Umbilical cord (tissue), 2 donors: ENCODE results near the genes C1QTNF3, AGXT2 and NIPBL.

DNA sequence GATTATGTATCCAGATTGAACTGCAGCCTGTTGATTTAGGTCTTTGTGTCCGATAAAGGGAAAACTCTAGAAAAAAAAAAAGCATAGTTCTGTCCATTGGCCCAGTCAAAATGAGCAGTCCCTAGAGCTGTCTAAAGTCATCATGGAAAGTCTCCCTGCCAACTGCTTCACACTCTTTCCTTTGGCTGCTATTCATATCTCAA lies 149.7 kb upstream of the TARS1 start:
- RAMPAGE, long total RNA, result no peak

GRCh38 chr5:33812727-33813183 lies 79.0 kb downstream of the ADAMTS12 start:
- RAMPAGE, long total RNA, result no peak

DNA sequence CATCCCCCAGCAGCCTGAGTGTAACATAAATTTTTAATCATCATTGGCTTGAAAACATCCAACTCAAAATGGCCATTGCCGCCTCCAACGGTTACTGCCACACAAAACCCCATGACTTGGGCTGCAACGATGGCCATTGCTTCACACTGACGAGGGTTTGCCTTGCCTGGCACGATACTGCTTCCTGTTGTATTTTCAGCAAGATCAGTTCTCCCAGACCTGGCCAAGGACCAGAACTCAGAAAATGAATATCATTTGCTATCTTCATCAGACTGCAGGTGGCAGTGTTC lies 10.6 kb downstream of the AMACR start:
- RAMPAGE, long total RNA, result no peak

- RAMPAGE, long total RNA, result no peak
Measured at GRCh38 chr5:34042555-34043545, at the start of gene C1QTNF3. TSS of gene C1QTNF3 (minus strand) at chr5:34043213.

DNA sequence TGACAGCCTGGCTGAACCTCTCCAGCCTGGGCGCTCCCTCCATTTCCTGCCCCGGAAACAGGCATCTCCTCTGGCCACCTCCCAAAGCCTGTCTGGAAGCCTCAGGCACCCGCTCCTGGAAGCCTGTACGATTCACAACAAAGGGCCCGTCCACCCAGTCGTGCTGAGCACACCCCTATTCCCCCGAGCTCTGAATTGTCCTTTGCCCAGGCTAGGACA lies 138.2 kb upstream of the C1QTNF3 start:
- RAMPAGE, long total RNA, result no peak

DNA sequence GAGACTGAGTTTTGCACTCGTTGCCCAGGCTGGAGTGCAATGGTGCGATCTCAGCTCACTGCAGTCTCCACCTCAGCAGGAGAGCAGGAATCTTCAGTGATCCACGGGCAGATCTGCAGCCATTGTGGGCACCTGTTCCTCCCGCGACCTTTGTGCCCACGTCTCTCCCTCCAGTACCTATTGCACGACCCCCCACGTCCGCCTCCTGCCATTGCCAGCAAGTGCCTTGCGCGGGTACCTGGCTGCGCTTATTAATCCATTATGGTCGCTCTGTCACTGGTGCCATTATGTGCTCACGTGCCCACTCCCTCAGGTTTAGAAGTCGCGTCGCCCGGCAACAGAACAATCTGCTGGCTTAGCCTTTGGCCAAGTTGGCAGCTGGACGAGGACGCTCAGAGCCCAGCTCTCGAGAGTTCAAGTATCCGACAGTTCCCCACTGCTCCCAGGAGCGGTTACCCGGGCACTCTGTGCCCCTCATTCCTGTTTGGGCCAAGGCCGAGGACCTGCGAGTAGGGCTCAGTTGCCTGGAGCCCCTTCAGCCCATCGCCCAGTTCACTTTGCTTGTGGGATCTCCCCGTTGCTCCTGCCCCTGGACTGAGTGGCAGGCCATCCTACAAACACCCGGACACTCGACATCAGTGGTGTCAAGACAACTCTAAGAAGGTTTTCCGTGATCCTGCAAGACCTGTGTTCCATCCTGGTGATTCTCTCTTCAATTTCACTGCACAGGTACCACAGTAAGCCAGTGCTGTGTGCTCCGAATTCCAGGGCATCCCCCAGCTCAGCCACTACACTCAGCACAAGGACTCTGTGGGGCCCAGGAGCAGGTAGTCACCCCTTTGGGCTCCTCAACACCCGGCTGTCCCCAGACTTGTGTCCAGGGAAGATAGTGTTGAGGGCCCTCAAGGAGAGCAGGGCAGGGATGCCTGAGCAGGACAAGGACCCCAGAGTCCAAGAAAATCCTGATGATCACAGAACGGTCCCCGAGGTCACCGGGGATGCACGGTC lies 146.5 kb upstream of the C1QTNF3 start:
- RAMPAGE, long total RNA, result no peak

DNA sequence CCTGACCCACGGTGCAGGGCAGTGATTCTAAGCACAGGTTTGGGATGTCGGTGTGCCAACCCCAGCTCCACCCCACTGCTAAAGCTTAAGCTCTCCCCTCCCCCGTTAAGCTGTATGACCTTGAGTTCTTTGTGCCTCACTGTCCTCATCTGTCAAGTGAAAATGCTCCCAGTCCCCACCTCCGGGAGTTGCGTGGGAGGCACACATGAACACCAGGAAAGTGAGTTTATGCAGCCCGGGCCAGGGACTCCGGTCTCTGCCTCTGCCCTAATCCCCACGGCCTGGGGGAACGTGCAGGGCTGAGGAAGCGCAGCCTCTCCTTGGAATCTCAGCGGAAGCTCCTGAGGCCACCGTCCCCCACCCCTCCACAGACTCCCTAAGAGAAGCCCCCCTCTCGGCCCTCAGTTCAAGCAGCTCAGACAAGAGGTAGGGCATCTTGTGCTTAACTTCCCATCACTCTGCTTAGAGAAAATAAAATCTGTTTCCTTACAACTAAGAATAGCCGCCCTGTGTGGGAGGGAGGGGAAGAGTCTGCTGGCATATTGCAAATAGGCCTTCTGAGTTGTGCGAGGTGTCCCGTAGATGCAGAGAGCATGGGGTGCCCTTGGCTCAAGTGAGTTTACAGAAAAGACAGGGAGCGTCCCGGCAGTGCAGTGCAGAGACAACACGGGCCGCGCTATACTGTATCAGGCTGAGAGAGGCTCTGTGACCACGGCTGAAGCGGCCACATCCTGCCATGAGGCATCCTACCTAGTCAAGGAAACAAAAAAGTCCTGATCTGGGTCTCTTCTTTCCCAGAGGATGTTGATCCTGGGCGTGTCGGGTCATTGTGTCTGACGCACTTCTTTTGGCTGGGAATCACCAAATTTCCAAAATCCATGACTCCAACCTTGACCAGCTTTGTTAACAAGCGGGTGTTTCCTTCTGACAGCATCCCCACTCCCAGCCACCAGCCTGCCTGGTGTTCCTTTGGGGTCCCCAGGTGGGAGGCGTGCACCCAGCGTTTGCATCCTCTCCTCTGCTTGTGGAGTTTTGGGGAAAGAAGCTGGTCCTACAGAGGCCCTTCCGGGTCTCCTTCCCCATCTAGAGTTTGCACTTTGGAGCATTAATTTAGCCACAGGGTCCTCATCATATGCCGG lies 91.7 kb upstream of the RAI14 start:
- RAMPAGE, long total RNA, result no peak

- RAMPAGE, long total RNA, result no peak
Measured at GRCh38 chr5:34598200-34598711, 57.9 kb upstream of the RAI14 start.

DNA sequence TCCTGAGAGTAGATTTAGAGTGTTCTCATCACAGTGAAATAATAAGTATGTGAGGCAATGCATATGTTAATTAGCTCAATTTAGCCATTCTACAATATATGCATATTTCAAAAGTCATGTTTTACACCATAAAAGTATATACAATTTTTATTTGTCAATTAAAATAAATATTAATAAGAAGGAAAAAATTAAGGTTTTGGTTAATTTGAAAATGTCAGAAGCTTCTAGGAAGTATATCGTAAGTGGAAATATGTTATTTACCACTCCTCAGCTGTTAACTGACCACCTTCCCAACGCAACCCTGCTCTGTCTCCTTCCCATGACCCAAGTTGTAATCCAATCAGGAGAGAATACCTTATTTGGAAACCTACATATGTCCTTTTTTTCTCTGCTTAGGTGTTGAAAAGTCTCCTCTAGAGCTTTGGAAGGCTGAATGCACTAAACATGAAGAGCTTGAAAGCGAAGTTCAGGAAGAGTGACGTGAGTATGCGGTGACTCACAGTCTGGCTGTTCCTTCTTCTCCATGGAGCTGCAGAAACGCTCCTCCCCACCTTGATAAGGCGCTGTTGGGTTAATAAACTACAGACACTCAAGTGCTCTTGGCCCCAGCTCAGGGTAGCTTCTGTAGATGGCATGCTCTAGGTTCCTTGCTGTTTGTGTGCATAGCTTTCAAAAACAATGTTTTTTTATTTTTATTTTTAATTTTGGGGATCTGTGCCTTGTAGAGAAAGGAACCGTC lies 30.5 kb downstream of the RAI14 start:
- RAMPAGE, long total RNA, result no peak

GRCh38 chr5:35047558-35048221 lies at the start of gene AGXT2:
TSS of gene AGXT2 (minus strand) at chr5:35047949.
- RAMPAGE, long total RNA, result no peak

GRCh38 chr5:35172528-35172818 lies 57.8 kb downstream of the PRLR start:
- RAMPAGE, long total RNA, result no peak

DNA sequence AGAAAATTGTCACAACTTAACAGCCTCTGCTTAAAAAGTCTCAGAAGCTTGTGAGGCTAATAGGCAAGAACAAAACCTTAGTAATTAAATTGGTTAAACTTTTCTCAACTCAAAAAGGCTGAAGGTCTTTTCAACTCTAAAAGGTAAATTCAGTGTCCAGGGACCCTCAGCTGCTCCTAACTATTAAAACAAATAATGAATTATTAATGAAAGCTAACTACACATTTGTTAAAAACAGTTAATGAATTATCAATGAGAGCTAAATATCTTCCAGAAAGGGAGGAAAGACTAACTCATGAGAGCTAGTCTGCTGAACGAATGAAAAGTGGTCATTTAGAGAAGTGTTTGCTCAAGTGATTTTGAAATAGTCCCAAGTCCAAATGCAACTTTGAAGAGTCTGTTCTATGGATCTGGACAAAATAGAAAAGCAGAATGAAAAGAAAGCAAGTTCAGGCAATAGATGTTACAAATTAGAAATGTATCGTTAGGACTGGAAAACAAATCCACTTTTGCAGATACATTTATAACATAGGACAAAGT lies 133.9 kb upstream of the SPEF2 start:
- RAMPAGE, long total RNA, result no peak

DNA sequence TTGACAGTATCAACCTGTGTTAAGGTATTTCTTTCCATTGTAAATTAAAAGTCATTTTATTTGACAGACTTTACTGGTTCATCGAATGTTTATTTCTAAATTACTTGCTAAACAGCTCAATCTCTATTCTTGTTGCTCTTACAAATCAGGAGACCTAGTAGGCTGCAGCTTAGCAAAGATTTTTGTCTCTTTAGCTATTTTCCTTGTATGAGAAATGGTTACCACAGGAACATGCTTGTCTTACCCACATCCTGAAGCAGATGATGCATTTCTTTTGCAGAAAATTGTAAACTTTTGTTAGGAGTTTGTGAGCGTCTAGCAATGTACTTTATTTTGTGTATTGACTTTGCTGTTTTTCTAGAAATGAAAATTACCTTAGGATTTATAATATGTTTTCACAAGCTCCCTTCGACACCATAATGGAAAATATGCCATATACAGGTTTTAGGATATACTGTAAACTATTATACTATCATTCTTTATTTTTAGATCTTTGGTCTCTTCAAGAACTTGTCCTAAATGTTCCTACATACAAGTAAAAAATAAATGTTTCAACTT lies 53.9 kb downstream of the SPEF2 start:
- RAMPAGE, long total RNA, result no peak

- RAMPAGE, long total RNA, result no peak
Measured at GRCh38 chr5:35833135-35833593, 23.5 kb upstream of the IL7R start.

GRCh38 chr5:36027023-36027404 lies 35.8 kb upstream of the UGT3A1 start:
- RAMPAGE, long total RNA, result no peak

DNA sequence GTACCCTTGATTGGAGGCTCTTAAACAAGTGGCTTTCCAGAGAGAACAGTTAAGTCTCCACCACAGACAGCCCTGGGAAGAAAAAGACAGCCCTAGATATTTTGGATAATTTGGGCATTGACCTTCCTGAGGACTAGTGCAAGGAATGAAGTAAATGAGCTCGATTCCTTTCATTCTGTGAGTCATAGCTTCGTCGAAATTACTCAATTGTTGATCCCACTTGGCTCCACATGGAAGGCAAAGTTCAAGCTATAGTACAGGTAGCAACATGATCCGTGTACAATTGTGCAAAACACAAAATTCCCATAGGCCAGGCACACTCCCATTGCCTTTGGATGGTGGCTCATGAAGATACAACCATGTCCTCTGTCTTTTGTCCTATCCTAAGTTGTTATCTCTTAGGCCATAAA lies 116.5 kb upstream of the RANBP3L start:
- RAMPAGE, long total RNA, result no peak

- RAMPAGE, long total RNA, result no peak
Measured at GRCh38 chr5:36657486-36657776, 51.0 kb downstream of the SLC1A3 start.

- RAMPAGE, long total RNA, result no peak
Measured at GRCh38 chr5:36876729-36877910, at the start of gene NIPBL. TSS of gene NIPBL (plus strand) at chr5:36876769.

GRCh38 chr5:36878695-36879231 lies 2.2 kb downstream of the NIPBL start:
- RAMPAGE, long total RNA, result no peak

- RAMPAGE, long total RNA, result no peak
Measured at GRCh38 chr5:36985423-36986227, 109.1 kb downstream of the NIPBL start.